Ureter (tissue), 1 donor: Measurements from ENCODE around the genes MS4A15 and CCDC86.

- PRO-cap, result no peak
Observed at GRCh38 chr11:60479033-60479475, 13.5 kb upstream of the MS4A12 start.

DNA sequence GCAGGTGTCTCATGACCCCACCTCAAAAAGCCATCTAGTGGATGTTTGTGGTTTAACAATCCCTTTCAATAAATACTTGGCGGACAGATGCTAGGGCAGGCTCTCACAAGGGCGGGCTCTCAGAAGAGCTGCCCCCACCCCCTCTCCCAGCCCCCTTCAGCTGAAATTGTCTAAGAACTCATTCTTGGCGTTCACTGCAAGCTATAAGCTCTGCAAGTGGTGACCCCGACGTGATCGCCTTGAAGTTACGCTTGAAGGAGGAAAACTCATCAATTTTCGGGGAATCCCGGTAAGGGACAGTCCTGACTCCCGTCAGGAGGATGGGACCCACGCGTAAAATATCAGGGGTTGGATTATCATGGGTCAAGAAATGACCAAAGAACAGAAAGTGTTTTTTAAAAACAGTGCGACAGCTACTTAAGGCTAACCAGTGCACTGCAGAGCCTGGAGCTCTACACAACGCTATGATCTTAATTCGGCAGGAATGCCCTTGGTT, at the start of gene MS4A15:
Gene MS4A15 (plus strand): TSS at position 98 of the 496 bp plus-strand sequence.
- PRO-cap, result no peak

GRCh38 chr11:60841515-60842752, at the start of gene CCDC86:
Gene CCDC86 (plus strand): TSS chr11:60842113.
- PRO-cap, result bidirectional peak, plus-strand start at chr11:60842071, minus-strand start at chr11:60841892

DNA sequence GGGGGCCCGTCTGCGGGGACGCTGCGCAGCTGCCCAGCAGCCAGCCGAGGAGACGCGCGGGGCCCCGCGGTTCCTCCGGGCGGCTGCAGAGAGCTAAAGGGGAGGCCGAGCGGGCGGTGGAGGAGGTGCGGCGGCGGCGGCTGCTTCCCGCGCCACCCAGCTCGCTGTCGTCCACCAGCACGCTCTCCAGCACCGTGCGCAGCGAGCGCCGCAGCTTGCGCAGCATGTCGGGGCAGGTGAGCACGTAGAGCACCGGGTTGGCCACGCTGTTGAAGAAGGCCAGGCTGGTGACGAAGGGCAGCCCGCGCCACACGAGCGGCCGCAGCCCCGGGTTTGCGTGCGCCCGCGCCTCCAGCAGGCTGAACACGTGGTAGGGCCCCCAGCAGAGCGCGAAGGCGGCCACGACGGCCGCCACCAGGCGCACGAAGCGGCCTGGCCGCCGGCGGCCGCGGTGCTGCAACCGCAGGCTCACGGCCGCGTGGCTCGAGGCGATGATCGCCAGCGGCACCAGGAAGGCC, 3.1 kb downstream of the PTGDR2 start:
- PRO-cap, result no peak

GRCh38 chr11:60861020-60861425, 5.3 kb upstream of the PTGDR2 start:
- PRO-cap, result no peak

DNA sequence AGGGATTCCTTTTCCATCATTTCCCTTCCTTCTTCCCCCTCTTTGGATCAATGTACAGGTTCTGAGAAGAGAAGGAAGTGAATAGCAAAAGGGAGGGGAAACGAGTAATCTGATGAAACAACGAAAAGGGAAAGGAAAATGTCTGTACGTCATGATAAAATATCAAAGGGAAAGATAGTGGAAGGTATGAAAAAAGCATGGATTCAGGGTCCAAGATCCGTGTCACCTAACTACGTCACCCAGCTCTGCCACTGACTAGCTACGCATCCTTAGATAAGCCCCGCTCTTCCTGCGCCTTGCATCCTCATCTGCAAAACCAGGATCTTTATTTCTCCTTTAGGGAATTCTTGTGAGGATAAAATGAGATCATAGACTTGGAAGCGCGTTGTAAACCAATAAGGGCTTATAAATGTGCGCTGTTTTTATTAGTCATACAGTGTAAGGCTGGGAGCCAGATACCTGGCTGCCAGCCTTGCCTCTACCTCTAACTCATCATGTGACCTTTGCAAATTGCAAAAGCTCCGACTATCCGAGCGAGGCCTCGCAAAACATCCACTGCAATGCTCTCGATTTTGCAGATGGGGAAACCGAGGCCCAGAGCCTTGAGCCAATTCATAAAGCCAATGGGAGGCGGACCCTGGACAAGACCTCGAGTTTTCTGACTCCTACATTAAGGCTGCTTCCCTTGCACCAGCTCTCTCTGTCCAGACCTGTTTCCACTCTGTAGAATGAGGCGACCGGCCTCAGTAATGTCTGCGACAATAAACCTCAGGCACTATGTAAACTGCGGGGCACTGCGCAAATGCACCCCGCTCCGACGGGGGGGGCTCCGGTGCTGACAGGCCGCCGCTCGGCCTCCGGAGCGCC, 760 bp downstream of the PRPF19 start:
- PRO-cap, result no peak

DNA sequence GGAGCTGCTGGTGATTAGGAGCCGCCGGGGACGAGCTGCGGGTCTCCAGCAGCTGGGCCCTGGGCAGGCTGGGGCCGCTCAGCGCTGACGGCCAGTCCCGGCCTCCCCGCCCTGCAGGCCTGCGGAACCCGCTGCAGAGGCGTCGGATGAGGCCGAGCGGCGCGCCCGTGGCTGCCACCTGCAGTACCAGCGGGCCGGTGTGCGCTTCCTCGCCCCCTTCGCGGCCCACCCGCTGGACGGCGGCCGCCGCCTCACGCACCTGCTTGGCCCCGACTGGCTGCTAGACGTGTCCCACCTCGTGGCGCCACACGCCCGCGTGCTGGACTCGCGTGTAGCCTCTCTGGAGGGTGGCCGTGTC, 10.1 kb downstream of the TMEM132A start:
- PRO-cap, result no peak

DNA sequence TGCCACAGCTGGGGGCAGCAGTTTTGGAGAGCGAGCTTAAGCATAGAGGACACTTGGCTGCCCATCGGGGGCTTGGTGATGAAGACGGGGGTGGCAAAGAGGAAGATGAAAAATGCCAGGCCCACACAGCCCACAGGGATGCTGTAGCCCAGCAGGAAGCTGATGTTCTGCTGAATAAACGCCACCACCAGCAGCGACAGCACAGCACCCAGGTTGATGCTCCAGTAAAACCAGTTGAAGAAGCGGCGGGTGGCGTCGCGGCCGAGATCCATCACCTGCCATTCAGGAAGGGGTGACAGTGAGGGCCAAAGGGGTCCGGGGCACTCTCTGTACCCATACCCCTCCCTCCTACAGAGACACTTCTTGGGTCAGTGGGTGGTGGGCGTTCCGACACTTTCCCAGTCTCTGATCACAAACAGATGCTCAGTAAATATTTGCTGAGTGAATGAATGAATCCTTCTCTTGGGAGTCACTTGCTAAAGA, 5.4 kb downstream of the SLC15A3 start:
- PRO-cap, result no peak

- PRO-cap, result no peak
Observed at GRCh38 chr11:60954260-60954823, 2.4 kb upstream of the SLC15A3 start.

DNA sequence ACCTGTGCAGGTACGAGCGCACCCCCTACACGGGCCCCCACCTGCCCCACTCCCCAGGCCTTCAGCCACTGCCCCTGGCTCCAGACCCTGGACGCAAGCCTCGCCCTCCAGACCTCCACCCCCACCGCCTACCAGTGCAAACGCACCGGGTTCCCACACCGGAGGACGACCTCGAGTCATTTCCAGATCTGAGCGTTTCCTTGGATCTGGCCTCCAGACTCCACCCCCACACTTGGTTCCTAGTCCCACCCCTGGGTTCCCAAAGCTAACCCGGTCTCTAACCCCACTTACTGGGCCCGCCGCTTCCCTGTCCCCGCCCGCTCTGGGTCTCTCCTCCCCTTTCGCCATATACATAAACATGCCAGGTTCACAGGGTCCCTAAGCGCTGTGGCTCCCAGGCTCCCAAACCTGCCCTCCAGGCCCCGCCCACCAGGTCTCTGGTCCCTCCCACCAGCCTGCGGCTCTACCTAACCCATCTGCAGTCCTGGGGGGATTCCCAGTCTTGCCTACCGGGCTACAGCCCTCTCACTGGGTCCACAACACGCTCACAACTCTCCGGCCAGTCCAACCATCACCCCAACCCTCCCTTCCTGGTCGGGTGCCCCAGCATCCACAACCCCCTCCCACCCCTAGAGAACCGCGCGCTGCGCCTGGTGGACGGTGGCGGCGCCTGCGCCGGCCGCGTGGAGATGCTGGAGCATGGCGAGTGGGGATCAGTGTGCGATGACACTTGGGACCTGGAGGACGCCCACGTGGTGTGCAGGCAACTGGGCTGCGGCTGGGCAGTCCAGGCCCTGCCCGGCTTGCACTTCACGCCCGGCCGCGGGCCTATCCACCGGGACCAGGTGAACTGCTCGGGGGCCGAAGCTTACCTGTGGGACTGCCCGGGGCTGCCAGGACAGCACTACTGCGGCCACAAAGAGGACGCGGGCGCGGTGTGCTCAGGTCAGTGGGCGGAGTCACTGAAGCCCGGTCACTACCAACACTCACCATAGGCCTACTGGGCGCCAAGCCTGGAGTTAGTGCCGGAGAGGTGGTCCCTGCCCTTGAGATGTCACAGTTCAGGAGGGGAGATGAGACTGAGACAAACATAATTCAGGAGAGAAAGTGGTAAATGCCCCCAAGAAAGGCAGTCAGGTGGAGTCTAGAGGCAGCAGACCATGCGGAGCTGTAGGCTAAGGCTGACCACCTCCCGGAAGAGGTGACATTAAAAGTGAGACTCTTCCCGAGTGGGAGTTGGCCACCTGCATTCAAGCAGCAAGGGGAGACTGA, 36.9 kb downstream of the CD6 start:
- PRO-cap, result no peak

- PRO-cap, result no peak
Observed at GRCh38 chr11:61041926-61042600, 60.2 kb upstream of the CD5 start.

DNA sequence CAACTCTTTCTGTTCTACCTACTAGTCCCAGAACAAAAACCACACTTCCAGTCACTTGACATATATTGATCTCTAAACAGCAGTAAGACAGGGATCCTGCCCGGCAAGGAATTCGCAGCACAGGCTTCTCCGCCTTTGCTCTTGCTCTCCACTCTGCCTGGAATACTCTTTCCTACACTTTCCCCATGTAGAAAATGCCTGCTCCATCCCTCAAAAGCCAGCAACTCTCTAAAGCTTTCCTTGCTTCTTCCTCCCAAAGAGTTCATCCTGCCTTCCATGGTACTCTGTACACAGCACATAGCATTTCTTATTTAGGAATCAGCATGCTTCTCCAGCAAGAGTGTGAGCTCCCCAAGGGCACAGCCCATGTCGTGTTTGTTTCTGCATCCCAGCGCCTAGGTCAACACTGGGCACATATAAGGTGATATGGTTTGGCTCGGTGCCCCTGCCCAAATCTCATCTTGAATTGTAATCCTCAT, 8.5 kb downstream of the VPS37C start:
- PRO-cap, result no peak

DNA sequence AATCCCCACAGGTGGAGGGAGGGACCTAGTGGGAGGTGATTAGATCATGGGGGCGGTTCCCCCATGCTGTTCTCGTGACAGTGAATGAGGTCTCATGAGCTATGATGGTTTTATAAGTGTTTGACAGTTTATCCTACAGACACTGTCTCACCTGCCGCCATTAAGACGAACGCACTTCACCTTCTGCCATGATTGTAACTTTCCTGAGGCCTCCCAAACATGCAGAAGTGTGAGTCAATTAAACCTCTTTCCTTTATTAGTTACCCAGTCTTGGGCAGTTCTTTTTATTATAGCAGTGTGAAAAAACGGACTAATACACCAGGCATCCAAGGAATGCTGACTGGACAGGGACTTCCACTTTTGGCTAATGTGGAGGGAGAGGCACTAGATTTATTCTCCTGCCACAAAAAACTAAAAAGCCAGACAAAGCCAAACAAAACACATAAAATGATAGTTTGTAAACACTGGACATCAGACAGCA, 8.0 kb downstream of the VPS37C start:
- PRO-cap, result no peak

- PRO-cap, result no peak
Observed at GRCh38 chr11:61249210-61249727, 8.3 kb downstream of the PGA5 start.

- PRO-cap, result no peak
Observed at GRCh38 chr11:61332099-61332960, 575 bp downstream of the DDB1 start.

DNA sequence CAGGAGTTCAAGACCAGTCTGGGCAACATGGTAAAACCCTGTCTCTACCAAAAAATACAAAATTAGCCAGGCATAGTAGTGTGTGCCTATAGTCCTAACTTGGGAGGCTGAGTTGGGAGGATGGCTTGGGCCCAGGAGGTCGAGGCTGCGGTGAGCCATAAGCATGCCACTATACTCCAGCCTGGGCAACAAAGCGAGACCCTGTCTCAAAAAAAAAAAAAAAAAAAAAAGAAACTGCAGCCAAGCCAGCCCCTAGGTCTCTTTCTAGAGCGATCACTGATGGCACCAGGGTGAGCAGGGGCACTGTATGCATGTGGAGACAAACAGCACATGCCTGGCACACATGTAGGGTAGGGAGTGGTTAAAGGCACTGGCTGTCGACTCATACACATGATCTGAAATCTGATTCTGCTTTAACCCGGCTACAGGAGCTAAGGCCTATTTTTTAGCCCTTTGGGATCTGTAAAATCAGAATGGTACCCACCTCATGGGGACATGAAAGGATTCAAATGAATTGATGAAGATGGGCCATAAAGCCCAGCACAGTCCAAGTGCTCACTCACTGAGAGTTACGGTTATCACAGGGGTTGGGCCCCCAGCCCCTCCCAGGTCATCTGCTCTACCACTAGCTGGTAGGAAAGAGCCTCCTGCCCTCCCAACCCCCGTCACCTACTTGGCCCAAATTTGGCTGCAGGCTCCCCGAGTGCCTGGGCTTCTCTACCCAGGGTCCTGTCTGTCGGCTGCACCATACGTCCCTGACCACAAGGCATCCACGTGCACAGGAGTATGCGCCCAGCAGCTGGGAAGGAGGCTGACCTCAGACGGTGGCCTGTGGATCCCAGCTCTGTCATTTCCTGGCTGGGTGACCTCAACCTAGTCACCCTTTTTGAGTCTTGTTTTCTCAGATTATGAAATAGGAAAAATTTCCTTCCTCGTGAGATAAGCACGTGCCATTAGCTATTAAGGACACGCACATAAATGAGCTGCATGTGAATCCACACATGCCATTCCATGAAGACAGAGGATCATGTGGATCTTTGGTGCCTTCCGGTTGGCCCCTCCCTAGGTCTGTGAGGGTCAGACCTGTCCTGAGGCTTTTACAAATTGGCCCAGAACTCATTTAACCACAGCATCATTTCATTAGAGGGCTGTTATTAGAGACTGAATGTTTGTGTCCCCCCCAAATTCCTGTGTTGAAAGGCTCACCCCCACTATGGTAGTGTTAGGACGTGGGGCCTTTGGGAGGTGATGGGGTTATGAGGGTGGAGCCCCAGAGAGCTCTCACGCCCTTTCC, 13.9 kb downstream of the CYB561A3 start:
- PRO-cap, result no peak

DNA sequence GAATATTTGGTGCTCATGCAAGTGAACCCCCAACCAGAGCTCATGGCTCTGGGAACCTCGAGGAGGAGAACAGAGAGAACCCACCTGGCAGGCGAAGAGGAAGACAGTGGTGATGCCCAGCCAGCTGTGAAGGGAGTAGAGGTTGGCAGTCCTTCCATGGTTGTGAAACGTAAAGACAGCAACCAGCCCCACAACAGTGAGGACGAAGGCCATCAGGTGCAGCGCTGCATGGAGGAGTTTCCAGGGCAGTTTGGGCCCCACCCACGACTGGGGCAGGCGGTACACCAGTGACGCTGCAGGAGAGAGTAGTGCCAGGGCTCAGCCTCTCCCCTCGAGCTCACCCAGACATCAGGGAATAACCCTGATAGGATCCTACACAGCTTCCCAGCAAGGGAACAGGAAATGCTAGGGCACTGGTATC, 8.0 kb downstream of the CYB561A3 start:
- PRO-cap, result no peak

- PRO-cap, result no peak
Observed at GRCh38 chr11:61369353-61370150, 7.4 kb downstream of the TMEM138 start.

- PRO-cap, result no peak
Observed at GRCh38 chr11:61437384-61438272, 7.7 kb downstream of the SDHAF2 start.

DNA sequence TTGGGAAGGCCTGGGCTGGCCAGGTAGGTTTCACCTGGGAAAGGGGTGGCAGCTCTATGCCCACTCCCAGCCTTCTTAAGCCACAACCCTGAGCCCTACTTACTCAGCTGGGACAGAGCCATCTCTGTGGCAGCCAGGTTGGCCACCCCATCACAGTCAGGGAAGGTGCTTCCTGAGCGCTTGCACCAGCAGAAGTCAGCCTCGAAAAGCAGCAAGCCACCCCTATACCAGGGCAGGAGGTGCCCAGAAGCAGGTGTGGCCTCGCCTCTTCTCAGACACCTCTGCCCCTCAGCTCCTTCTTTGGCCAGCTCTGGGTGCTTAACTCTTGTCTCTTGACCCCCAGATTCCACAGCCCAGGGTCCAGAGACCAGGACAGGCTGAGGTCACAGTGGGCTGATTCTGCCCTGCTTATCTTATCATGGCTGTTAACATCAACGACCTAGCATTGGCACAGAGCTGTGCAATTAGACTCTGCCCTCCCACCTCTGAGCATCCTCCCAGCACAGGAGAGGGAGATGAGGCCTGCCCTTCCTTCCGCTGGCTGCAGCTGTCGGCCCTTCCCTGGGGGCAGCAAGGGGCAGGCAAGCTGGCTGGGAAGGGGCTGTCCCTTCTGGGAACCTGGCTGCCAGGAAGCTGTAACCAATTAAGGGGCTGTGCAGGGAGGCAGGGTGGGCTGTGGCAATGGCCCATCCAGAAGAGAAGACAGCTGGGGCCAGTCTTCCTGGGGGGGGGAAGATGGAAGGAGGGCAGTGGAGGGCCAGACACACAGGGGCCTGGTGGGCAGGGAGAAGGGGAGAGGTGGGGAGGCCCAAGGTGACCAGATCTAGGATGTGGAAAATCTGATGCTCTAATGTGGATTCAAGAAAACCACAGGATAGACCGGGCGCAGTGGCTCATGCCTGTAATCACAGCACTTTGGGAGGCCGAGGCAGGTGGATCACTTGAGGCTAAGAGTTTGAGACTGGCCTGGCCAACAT, 22.5 kb downstream of the LRRC10B start:
- PRO-cap, result no peak